Neuron (in vitro differentiated cells): ENCODE measurements around a stretch of chr5.

- PRO-cap, result no peak
These were observed 189.7 kb downstream of the CCDC192 start for GRCh38 chr5:127892854-127893360.

DNA sequence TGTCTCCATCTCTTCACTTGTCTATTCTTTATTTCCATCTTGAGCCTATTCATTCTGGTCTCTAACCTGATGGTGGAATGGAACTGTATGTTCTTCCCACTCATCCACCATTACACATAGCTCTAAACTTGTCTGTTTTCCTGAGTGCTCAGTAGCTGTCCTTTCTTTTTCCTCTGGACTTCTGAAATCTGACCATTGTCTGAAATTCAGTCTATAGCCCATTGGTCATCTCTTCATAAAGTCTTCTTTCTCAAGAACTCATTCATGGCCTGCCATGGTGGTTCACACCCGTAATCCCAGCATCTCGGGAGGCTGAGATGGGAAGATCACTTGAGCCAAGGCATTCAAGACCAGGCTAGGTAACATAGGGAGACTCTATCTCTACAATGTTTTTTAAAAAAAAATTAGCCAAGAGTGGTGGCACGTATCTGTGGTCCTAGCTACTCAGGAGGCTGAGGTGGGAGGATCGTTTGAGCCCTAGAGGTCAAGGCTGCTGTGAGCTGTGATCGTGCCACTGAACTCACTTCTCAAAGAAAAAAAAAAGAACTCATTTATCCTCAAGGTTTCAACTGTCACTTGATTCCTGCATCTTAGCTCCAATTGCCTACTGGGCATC is 29.2 kb upstream of the SLC12A2 start:
- PRO-cap, result no peak

- PRO-cap, result no peak
These were observed 1.9 kb downstream of the SLC12A2 start for GRCh38 chr5:128085364-128085956.

GRCh38 chr5:128114373-128114863 is 30.9 kb downstream of the SLC12A2 start:
- PRO-cap, result no peak

DNA sequence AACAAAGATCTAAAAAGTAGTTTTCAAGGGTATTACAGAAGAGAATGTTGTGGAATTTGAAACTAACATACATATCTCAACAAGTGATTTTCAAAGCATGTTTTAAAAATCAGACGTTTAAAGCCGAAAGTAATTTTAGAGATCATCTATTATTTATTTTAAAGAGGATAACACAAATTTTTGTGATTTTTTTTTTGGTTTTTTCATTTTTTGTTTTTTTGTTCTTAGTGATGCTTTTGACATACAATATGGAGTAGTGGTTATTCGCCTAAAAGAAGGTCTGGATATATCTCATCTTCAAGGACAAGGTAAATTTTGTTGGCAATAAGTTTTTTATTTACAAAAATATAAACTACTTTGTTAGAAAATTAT is 87.9 kb downstream of the SLC12A2 start:
- PRO-cap, result no peak

- PRO-cap, result no peak
These were observed 96.9 kb downstream of the SLC12A2 start for GRCh38 chr5:128180279-128181029.

- PRO-cap, result no peak
These were observed 117.7 kb downstream of the SLC12A2 start for GRCh38 chr5:128201057-128201875.

DNA sequence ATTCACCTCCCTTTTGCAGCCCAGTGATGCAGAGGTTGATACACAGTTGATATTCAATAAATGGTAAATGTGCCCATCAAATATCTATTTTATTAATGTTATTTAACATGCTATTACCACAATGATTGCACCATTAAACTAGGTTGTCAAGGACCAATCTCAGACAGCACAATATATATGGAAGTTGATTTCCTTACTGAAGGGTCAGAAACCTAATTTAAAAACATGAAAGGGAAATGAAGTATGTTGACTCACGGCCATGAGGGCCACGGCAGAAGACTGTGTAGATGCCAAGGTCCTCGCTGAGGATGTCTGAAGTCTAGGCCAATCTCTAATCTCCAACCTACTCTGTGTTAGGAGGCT is 1.7 kb upstream of the ISOC1 start:
- PRO-cap, result no peak

DNA sequence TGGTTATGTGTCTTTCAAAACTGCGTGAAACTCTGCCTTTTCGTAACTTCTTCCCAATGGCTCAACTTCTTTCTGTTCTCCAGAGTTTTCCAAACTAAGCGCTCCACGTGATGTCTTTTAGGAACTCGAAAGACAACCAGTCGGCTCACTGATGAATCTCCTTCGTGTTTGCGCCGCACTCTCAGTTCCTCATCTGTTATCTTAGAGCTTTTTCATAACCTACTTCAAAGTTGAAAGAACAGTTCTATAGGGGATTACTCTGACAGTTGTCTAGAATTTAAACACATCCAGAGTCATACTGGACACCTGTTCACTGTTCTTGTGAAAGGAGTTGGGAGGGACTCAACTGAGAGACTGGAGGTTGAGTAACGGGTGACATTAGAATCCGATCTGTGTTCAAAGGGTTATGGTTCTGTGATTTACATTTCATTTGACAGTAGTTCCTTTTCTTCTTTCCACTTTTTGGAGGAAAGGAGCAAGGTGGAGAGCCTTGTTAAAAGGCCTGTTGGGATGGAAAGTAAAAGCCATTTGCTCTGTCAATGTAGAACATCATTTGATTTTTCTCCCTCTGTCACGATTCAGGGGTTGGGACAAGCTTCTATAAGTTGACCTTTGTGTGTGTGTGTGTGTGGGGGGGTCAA is 2.0 kb downstream of the ADAMTS19 start:
- PRO-cap, result no peak

GRCh38 chr5:129904587-129905107 is 382 bp downstream of the CHSY3 start:
- PRO-cap, result no peak

GRCh38 chr5:130114118-130114523 is 209.9 kb downstream of the CHSY3 start:
- PRO-cap, result no peak

GRCh38 chr5:130135452-130135758 is 231.1 kb downstream of the CHSY3 start:
- PRO-cap, result no peak

DNA sequence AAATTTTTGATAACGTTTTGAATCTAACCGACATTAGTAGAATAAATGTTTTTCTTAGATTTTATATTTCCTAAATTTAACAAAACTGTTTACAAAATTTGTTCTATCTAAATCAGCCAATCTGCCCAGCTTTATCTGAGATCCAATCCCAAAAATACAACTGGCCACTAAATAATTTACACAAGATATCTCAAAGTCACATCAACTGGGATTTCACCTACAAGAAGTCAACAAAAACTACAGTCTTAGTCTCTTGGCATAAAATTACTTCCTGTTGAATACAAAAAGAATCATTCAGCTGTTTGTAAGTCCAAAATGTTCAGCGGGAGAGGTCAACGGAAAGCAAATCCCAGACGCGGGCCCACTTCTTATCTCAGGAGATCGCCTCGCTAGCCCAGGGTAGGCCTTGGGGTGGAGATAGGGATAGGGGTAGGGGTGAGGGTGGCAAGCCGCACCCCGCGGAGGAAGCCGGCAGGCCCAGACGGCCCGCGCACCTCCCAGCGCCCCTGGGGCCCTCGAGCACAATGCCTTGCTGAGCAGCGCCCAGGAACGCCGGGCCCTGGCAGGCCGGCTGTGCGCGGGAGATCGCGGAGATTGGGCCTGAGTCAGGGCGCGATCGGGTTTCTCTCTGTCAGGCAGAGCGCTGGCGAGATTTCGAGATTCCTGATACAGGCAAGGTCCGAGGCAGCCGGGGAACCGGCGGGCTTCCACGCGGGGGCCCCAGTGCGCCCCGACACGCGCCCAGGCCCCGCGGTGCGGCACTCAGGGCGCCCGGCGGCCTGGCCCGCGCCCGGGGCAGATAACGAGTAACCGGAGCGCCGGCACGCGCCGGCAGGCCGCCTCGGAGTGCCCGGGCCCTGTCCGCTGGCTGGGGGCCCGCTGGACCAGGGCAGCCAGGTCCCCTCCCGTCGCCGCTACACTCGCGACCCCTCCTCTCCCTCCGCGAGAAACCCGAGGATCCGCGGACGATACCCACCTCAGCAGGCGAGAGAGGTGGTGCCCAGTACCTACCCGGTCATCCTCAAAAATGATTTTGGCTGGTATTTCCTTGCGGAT is 644 bp downstream of the HINT1 start:
- PRO-cap, result unidirectional peak, plus-strand start at position 305 of the sequence; bidirectional peak, plus-strand start at position 555 of the sequence, minus-strand start at position 526 of the sequence; bidirectional peak, plus-strand start at position 976 of the sequence, minus-strand start at position 801 of the sequence

- PRO-cap, result no peak
These were observed 39.3 kb upstream of the CDC42SE2 start for GRCh38 chr5:131224377-131225058.

DNA sequence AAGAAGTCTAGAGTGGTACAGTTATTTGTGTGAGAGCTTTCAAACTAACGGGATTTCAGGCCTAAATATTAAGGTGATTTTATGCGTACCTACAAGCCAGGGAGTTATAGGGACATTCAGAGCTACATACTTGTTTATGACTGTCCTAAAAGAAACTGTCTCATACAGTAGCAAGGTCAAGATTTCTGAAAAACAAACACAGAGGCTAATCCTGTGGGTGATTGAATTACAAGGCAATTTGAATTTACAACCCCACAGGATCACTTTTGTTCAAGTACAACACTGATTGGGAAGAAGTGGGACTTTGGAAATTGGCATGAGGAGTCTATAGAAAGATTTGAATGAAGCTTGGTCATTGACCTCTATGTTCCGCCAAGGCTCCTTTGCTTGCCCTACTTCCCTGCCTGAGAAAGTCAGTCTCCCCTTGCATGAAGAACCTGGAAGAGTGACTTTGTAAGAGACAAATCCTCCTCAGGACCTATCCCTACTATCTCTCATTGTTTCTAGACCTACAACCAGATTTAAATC is 38.5 kb upstream of the CDC42SE2 start:
- PRO-cap, result no peak

- PRO-cap, result no peak
These were observed 15.3 kb downstream of the CDC42SE2 start for GRCh38 chr5:131279150-131279645.

DNA sequence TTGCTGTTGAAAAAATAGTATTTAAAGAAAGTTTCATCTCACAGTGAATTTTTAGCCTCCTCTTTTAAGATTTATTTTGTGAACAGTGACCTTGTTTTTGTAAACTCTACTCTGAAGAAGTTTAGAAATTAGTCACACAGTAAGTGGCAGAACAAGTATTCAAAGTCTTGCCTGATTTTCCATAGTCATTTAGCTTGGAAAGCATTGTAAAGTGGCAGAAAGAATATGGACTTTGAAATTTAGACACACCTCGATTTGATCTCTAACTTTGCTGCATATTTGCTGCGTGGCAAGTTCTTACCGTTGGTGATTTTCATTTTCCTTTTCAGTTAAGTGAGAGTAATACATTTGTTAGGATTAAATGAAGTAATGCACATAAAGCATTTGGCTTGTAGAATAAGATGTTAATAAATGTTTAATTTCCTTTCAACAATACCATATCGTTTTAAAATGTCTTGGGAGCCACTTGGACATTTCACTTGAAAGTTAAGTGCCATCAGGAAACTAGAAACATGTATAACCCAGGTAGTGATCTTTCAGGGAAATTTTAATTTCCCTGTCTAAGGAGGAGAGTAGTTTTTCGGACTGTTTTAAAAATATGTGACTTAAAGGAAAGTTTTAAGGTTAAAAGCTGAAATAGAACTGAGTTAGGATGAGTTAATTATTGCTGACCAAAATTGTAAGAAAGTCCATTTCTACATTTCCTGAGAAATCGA is 17.8 kb downstream of the CDC42SE2 start:
- PRO-cap, result no peak

- PRO-cap, result no peak
These were observed 80.8 kb downstream of the CDC42SE2 start for GRCh38 chr5:131344655-131345068.

- PRO-cap, result no peak
These were observed 81.4 kb downstream of the CDC42SE2 start for GRCh38 chr5:131345272-131345626.

DNA sequence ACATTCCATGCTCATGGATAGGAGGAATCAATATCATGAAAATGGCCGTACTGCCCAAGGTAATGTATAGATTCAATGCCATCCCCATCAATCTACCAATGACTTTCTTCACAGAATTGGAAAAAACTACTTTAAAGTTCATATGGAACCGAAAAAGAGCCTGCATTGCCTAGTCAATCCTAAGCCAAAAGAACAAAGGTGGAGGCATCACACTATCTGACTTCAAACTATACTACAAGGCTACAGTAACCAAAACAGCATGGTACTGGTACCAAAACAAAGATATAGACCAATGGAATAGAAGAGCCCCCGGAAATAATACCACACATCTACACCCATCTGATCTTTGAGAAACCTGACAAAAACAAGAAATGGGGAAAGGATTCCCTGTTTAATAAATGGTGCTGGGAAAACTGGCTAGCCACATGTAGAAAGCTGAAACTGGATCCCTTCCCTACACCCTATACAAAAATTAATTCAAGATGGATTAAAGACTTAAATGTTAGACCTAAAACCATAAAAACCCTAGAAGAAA is 84.7 kb downstream of the CDC42SE2 start:
- PRO-cap, result no peak